Spleen (tissue), 7 donors: ENCODE measurements around the gene REG3A.

GRCh38 chr2:75559711-75560842 lies 662 bp downstream of the EVA1A start:
- PRO-cap, 4 experiments = peak in 2 of 4 experiments; most common plus-strand start chr2:75559987 (in 2); most common minus-strand start chr2:75560134 (in 1)
- RAMPAGE, long total RNA, 4 experiments = no peak in any of the 4 experiments

DNA sequence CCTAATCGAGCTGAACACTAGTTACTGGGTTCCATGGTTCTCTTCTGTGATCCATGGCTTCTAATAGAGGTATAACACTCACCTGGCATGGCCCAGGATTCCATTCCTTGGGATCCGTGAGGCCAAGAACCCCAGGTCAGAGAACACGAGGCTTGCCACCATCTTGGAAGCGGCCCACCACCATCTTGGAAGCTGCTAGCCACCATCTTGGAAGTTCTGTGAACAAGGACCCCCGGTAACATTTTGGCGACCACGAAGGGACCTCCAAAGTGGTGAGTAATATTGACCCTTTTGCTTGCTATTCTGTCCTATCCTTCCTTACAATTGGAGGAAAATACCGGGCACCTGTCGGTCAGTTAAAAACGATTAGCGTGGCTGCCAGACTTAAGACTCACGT lies 161.5 kb upstream of the GCFC2 start:
- PRO-cap, 4 experiments = no peak in any of the 4 experiments
- RAMPAGE, long total RNA, 4 experiments = no peak in any of the 4 experiments

- PRO-cap, 4 experiments = no peak in any of the 4 experiments
- RAMPAGE, long total RNA, 4 experiments = no peak in any of the 4 experiments
Measured at GRCh38 chr2:76579571-76579961, 868.9 kb upstream of the GCFC2 start.

DNA sequence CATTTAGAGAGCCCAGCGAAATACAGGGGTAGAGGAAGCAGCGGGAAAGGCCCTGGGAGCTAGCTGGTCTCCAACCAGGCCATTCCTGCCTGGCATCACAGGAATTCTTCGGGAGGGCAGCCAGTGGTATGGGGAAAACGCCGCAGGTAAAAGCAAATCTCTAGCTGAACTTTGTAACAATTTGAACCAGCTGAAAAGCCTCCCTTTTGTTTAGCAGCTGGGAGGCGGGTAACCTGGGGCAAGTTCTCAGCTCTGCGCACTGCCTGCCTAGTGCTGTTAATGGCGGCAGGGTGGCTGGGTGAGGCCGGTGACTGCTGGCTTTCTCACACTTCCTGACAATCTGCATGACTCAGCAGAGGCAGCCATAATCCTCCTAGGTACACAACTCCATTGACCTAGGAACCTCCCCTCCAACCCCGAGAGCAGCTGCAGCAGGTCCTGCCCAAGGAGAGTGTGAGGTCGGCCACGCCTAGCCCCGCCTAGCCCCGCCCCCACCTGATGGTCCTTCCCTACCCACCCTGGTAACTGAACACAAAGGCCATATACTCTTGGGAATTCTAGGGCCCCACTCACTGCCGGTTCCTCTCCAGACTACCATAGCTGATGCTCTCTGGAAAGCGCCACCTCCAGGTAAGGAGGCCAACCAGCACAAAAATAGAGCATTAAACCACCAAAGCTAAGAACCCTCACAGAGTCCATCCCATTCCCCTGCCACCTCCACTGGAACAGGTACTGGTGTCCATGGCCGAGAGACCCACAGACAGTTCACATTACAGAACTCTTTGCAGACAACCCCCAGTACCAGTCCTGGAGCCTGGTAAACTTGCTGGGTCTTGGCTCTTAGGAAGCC lies 483.7 kb upstream of the REG3G start:
- PRO-cap, 4 experiments = no peak in any of the 4 experiments
- RAMPAGE, long total RNA, 4 experiments = no peak in any of the 4 experiments

DNA sequence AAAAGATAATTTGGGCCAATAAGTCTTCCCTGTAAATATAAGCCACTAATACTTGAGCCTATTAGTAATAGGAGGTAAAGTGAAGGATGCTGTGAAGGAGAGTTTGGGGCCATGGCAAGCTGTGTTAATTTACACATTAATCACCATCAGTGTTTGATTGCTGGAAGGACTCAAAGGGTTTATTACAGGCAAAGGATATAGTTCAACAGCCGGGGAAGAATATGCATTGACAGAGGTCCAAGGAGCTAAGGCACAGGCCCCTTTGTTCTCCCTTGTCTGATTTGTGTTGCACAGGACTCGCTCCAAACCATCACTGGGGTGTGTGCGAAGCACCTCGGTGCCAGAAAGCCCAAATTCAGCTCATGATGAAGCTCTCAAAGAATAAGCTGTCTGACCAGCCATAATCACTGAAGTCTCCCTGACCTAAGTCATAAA lies 109.7 kb upstream of the REG3G start:
- PRO-cap, 4 experiments = peak in 1 of 4 experiments; most common plus-strand start position 154 of the sequence (in 1)
- RAMPAGE, long total RNA, 4 experiments = no peak in any of the 4 experiments

DNA sequence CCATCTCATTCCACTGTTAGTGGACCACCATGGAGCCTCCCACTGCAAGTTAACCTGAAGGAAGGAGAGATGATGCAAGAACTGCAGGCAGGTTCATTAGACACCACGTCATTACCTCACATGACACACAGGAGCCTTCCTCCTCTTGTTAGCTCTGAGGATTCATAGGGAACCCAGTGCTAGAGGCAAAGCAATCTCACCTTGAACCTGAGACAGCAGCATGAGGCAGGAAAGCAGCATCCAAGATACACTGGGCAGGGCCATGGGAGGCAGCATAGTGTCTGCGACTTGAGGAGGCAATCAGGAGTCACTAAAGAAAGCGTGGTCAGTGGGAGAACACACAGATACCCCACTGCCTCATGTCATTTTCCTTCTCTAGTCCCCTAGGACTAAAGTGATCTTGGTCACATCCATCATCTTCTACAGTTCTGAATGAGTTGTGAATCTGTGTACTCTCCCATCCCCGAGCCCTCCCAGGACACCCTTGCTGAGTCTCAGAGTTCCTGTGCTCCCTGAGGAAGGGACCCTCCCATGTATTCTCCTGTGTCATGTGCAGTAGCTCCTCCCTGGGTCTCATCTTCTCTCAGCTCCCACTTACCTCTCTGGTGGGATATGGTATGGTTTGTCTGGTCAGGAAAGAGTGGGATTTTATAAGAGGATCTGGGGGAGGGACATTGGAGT lies at the start of gene REG3A:
REG3A (minus strand) TSS at position 624 of the 681 bp plus-strand sequence.
- PRO-cap, 4 experiments = no peak in any of the 4 experiments
- RAMPAGE, long total RNA, 4 experiments = no peak in any of the 4 experiments

GRCh38 chr2:79270522-79270921 lies 111.0 kb upstream of the REG3A start:
- PRO-cap, 4 experiments = peak in 2 of 4 experiments; most common minus-strand start chr2:79270708 (in 2)
- RAMPAGE, long total RNA, 4 experiments = no peak in any of the 4 experiments

DNA sequence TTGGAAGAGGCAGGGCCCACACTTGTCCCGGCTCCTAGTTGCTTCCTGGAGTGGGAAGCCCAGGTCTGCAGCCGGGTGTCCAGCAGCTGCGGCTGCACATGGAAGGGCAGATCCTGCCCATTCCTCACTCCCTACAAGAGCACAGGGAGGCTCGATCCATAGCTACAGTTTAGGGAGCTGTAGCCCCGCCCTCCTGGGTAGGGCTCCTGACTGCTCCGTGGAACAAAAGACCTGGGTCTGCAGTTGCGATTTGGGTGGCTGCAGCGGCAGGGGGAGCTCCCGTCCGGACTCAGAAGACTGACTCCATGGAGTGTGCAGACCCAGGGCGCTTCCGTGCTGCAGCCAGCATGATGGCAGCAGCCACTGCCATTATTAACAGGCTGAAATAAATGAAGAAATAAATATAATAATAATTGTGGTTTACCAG lies 157.3 kb downstream of the CTNNA2 start:
- PRO-cap, 4 experiments = no peak in any of the 4 experiments
- RAMPAGE, long total RNA, 4 experiments = no peak in any of the 4 experiments

DNA sequence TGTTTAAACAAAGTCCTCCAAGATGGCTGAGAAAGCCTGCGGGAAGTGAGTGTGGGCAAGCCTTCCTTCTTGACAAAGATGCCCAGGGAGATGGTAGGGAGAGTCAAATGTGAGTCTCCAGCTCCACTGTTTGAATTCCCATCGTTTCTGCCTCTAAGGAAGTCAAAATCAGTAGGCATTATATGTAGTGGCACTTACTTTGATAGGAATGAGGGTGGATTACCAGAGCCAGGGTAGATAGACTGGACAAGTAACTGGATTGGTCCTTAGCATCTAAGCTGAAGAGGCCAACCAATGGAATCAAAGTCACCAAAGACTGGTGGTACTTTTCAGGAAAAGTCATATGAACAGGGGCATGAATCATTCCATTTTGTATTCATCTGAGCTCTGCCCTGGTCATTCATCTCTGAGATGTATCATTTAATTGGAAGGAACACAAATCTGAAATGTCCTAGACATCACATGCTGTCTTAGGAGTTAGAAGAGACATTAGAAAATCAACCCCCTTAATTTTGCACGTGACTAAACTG lies 1.3 kb upstream of the LRRTM1 start:
- PRO-cap, 4 experiments = no peak in any of the 4 experiments
- RAMPAGE, long total RNA, 4 experiments = no peak in any of the 4 experiments

- PRO-cap, 4 experiments = peak in 2 of 4 experiments; most common plus-strand start chr2:84830336 (in 2); most common minus-strand start chr2:84830207 (in 1)
- RAMPAGE, long total RNA, 4 experiments = no peak in any of the 4 experiments
Measured at GRCh38 chr2:84829979-84830625, 50.8 kb downstream of the TRABD2A start.

GRCh38 chr2:84845906-84846646 lies 34.8 kb downstream of the TRABD2A start:
- PRO-cap, 4 experiments = peak in 3 of 4 experiments; most common plus-strand start chr2:84846298 (in 3); most common minus-strand start chr2:84846124 (in 1)
- RAMPAGE, long total RNA, 4 experiments = no peak in any of the 4 experiments

DNA sequence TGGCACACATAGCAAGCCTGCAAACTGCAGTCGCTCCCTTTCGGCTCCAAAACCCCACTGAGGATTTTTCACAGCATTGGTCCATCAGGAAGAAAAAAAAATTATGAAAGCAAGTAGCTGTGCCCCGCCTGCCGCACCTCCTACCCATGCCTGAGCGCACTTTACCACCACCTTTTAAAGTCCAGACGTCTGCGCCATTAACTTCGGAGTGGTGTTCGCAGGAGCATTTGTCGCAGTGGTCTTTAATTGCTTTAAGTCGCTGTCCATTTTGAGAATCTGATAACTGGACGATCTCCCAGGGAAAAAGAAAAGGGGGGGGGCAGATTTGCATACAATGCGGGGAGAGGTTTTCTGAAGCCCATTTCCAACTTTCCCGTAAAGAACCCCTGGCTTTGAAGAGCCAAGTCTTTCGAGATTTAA lies 817 bp upstream of the TRABD2A start:
- PRO-cap, 4 experiments = peak in 4 of 4 experiments; most common plus-strand start position 200 of the sequence (in 3); most common minus-strand start position 59 of the sequence (in 4)
- RAMPAGE, long total RNA, 4 experiments = no peak in any of the 4 experiments

DNA sequence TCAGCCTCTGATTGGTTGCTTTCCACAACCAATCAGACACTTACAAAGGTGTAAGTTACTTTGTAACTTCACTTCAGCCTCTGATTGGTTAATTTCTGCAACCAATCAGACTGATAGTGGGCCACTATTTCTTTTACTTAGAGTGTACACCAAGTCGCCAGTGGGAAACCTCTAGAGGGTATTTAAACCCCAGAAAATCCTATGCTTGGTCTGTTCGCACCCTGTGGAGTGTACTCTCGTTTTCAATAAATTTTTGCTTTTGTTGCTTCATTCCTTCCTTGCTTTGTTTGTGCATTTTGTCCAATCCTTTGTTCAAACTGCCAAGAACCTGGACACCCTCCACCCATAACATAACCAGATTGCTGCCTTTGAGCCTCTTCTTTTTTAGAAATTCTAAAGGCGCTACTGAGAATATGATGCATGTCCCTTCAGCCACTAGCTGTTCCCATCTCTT lies 19.5 kb downstream of the TMSB10 start:
- PRO-cap, 4 experiments = no peak in any of the 4 experiments
- RAMPAGE, long total RNA, 4 experiments = no peak in any of the 4 experiments

- PRO-cap, 4 experiments = no peak in any of the 4 experiments
- RAMPAGE, long total RNA, 4 experiments = no peak in any of the 4 experiments
Measured at GRCh38 chr2:85143495-85144291, 10.5 kb downstream of the TCF7L1 start.

GRCh38 chr2:85231825-85232430 lies 95.9 kb downstream of the TGOLN2 start:
- PRO-cap, 4 experiments = no peak in any of the 4 experiments
- RAMPAGE, long total RNA, 4 experiments = no peak in any of the 4 experiments

GRCh38 chr2:85308843-85309517 lies 18.8 kb downstream of the TGOLN2 start:
- PRO-cap, 4 experiments = no peak in any of the 4 experiments
- RAMPAGE, long total RNA, 4 experiments = no peak in any of the 4 experiments

DNA sequence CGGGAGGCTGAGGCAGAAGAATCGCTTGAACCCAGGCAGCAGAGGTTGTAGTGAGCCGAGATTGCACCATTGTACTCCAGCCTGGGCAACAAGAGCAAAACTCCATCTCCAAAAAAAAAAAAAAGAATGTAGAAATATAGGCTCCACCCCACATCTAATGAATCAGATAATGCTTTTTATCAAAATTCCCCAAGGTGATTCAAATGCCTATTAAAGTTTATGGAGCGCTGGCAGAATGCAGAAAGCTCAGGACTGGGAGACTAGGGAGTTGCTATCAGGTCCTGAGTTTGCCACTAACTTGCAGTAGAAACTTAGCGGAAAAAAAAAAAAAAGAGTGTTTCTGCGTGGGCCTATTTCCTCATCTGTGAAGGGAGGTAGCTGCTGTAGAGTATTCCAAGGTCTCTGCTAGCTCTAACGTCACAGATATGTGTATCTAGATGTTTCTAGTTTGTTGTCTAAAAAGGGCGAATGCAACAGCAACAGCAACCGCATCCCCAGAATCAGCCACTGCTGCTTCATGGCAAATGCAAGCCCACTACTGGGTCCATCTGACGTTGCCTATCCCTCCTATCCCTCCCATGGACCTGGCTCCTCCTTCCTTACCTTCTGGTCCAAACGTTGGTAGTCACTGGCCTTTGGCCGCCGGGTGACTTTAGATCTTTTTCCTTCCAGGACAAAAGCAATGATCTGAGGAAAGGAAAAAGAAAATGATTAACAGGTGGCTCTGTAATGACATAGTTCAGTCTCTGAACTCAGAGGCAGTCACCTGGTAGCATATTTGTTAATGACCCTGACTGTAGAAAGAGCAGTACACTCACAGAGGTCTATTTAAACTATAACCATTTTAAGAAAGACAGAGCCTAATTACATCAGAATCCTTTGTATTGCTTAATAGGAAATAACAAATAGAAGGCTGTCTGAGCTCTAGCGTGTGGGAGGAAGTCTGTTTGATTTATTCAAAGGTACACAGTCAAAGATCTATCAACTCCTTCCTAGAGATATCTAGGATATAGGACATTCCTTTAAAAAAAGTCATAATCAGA lies 3.2 kb downstream of the TGOLN2 start:
- PRO-cap, 4 experiments = no peak in any of the 4 experiments
- RAMPAGE, long total RNA, 4 experiments = no peak in any of the 4 experiments

DNA sequence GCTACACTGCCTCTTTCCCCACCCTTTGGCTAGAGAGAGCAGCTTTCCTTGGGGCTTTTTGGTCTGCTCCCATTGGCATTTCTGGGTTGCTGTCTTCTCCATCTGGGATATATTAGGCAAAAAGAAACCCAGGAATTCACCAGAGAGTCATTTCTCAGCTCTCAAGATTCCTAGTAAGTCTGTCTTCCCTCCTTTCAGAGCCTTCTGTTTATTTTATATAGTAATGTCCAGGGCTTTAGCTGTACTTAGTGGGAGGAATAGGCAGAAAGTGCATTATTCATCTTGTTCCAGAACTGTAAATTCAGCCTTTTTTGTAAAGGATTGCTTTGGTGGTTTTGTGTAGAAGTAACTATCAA lies 22.2 kb downstream of the ELMOD3 start:
- PRO-cap, 4 experiments = no peak in any of the 4 experiments
- RAMPAGE, long total RNA, 4 experiments = no peak in any of the 4 experiments

DNA sequence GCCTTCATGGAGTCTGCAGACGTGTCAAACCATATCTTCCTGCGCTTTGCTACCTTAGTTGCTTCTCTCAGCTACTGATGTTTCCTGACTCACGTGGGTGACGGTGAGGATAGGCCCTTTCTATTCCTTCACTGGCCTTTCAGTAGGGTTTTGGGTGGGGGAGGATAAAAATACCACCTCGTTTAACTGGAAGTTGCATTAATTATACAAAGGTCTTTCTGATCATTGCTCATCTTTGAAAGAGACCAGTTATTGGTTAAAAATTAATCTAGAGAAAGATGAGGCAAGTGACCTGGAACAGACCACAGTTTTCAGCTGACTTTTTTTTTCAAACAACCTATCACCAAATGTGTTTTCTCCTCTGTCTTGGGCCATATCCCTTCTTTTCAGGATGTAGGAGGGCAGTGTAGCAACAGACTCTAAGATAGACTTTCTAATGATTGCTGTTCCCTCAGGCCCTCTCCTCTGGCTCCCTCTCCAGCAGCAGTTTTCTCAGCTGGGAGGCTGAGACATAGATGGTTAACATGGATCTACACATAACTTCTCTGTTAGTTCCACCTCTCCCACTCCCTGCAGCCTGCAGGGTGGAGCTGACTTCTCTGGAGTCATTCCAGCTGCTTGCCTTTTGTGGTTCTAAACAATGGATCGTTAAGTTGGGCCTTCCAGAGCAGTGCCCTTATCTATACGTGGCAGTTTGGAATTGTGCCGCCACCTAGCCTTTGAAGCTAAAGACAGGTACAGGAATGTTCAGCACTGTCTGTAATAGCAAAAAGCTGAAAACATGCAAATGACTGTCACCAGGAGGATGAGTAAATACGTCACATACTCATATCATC lies 49.9 kb downstream of the SH2D6 start:
- PRO-cap, 4 experiments = no peak in any of the 4 experiments
- RAMPAGE, long total RNA, 4 experiments = no peak in any of the 4 experiments

- PRO-cap, 4 experiments = no peak in any of the 4 experiments
- RAMPAGE, long total RNA, 4 experiments = no peak in any of the 4 experiments
Measured at GRCh38 chr2:85545202-85545544, 6.2 kb downstream of the MAT2A start.